ENCODE data around the gene AP5B1.

GRCh38 chr11:65366364-65366765 is 11.8 kb downstream of the TIGD3 start:
- PRO-cap = no peak
- RAMPAGE, long total RNA, 4 experiments = no peak in any of the 4 experiments

DNA sequence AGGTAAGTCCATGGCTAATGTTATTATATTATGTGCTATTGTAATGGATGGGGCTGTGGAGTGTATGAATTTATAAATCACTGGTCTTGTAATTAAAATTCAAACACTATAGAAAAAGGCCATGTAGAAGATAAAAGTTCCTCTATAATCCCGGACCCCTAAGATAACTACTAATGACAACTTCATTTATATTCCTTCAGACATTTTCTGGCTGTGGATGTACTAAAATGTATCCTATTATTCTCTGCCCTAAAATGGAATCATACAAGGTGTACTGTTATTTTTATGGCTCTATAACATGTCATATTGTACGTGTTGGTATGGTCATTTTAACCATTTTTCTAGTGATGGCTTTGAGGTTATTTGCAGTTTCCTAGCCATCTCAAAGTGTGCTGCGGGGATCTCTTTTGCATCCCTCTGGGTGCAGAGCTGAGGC is 48.7 kb downstream of the FRMD8 start:
- PRO-cap = no peak
- RAMPAGE, long total RNA, 4 experiments = no peak in any of the 4 experiments

- PRO-cap = no peak
- RAMPAGE, long total RNA, 4 experiments = no peak in any of the 4 experiments
Observed at GRCh38 chr11:65449945-65450144, 63.4 kb downstream of the FRMD8 start.

DNA sequence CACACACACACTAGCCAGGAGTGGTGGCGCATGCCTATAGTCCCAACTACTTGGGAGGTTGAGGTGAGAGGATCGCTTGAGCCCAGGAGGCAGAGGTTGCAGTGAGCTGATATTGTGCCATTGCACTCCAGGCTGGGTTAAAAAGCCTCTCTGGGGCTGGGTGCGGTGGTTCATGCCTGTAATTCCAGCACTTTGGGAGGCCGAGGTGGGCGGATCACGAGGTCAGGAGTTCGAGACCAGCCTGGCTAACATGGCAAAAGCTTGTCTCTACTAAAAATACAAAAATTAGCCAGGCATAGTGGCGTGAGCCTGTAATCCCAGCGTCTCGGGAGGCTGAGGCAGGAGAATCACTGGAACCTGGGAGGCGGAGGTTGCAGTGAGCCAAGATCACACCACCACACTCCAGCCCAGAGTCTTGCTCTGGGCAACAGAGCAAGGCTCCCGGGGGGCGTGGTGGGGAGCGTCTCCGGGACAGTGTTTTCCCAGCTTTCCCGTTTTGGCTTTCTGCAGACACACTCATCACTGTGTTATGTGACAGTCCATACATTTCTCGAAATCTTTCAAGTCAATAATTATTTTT is 67.7 kb downstream of the FRMD8 start:
- PRO-cap = no peak
- RAMPAGE, long total RNA, 4 experiments = no peak in any of the 4 experiments

DNA sequence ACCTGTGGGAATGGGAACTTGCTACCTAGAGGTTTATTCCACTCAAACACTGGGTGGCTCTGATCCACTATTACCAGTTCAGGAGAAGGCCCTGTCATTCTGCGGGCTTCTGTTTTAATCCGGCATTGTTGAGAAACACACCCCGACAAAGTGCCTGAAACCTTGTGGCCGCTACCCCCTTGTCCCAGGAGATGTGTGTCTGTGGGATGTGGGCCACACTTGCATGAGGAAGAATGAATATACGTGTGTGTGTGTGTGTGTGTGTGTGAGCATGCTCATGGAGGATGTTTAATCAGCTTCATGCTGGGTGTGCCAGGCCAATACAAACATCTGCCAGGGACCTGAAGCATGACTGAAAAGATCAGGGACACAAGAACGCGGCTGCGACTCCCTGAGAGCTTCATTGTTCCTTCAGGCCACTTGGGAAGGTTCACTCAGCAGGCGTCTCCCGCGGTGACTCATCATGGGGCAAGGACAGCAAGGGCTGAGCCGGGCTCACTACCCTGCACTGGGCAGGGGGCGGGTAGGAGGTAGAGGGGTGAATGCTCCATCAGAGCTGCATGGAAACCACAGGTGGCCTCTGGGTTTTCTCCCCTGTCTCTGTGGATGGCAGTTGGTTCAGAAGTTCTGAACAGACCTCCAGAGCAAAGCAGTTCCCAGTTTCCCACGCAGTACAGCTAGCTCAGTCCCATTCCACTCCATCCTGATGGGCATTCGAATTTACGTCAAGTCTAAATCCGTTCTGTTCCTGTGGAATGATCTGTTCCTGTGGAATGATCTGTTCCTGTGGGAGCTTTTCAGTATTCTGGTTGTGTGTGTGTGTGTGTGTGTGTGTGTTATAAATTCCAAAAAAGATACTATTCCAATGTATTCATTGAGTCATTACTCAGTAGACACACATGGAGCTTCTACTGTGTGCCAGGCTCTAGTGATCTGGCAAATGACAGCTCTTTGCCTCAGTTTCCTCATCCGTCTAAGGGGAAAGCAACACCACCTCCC is 33.0 kb upstream of the SCYL1 start:
- PRO-cap = bidirectional peak, plus-strand start at position 501 of the sequence, minus-strand start at position 362 of the sequence
- RAMPAGE, long total RNA, 4 experiments = no peak in any of the 4 experiments

- PRO-cap = no peak
- RAMPAGE, long total RNA, 4 experiments = no peak in any of the 4 experiments
Observed at GRCh38 chr11:65503529-65504105, 21.3 kb upstream of the SCYL1 start.

- PRO-cap = bidirectional peak, plus-strand start at chr11:65504323, minus-strand start at chr11:65504208; unidirectional peak, plus-strand start at chr11:65505009
- RAMPAGE, long total RNA, 4 experiments = start-site peak on the minus strand in 1 of 4 experiments, at chr11:65504791-65504796 at its widest, 7 reads per replicate
Observed at GRCh38 chr11:65504106-65505167, 20.4 kb upstream of the SCYL1 start.

DNA sequence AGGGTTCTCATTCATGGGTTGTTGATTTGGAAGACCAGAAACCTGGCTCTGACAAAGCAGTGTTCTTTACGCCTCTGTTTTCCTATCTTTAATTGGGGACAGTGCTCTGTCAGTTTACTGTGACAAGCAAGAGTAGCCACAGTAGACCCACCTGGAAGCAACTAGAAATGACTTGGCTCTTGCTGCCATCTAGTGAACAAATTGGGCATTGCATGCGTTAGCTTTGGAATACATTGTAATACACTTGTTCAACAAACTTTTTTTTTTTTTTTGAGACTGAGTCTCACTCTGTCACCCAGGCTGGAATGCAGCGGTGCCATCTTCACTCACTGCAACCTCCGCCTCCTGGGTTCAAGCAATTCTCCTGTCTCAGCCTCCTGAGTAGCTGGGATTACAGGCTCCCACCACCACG is 14.1 kb upstream of the SCYL1 start:
- PRO-cap = no peak
- RAMPAGE, long total RNA, 4 experiments = no peak in any of the 4 experiments

DNA sequence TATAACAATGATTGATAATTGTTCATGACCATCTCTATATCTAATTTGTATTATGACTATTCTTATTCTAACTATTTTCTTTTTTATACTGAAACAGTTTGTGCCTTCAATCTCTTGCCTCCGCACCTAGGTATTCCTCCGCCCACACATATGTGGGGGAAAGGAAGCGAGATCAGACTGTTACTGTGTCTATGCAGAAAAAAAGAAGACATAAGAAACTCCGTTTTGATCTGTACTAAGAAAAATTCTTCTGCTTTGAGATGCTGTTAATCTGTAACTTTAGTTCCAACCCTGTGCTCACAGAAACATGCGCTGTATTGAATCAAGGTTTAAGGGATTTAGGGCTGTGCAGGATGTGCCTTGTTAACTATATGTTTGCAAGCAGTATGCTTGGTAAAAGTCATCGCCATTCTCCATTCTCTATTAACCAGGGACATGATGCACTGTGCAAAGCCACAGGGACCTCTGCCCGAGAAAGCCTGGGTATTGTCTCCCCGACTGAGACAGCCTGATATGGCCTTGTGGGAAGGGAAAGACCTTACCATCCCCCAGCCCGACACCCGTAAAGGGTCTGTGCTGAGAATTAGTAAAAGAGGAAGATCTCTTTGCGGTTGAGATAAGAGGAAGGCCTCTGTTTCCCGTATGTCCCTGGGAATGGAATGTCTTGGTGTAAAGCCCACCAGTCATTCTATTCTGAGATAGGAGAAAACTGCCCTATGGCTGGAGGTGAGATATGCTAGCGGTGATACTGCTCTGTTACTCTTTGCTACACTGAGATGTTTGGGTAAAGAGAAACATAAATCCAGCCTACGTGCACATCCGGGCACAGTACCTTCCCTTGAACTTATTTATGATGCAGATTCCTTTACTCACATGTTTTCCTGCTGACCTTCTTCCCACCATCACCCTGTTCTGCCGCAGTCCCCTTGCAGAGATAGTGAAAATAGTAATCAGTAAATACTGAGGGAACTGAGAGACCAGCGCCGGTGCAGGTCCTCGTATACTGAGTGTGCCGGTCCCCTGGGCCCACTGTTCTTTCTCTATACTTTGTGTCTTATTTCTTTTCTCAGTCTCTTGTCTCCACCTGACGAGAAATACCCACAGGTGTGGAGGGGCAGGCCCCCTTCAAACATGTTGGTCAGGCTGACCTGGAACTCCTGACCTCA is 1.9 kb upstream of the SCYL1 start:
- PRO-cap = no peak
- RAMPAGE, long total RNA, 4 experiments = no peak in any of the 4 experiments

GRCh38 chr11:65541351-65542052 is 16.6 kb downstream of the SCYL1 start:
- PRO-cap = no peak
- RAMPAGE, long total RNA, 4 experiments = no peak in any of the 4 experiments

- PRO-cap = no peak
- RAMPAGE, long total RNA, 4 experiments = start-site peak on the minus strand in 1 of 4 experiments, at chr11:65546357-65546484 at its widest, 6 reads per replicate
Observed at GRCh38 chr11:65546210-65546970, 11.8 kb downstream of the LTBP3 start.

DNA sequence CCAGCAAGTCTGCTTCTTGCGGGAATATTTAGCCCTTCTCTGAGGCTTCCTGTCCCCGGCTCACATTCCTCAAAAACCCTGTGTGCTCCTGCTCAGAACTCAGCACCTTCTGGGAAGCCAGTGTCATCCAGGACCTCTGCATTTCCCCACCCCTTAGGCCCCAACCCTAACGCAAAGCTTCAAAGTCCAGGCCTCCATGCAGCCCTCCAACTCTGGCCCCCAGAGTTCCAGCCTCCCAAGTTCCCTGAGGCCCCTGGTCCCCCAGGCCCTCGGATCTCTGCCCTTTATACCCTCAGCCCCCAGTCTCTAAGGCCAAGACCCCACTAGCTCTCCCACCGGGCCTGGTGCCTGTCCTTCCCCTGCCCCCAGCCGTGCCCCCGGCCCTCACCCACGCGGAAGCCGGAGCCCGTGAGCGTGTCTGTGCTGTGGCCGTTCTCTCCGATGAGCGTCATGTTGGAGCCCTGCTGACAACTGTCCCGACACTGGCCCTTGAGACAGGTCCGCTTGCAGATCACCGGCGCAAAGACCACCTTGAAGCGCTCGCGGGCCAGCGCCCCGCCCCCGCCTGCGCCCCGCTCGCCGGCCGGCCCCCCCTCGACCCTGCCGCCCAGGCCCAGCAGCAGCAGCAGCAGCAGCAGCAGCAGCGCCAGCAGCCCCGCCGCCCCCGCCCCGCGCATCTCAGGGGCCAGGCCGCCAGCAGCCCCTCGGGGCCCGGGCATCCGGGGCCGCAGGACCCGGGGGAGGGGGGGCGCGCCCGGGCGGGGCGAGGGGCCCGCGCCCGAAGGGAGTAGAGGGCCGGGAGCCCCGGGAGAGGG is 711 bp downstream of the LTBP3 start:
- PRO-cap = no peak
- RAMPAGE, long total RNA, 4 experiments = start-site peak on the minus strand in 1 of 4 experiments, centred at position 472 of the sequence, 8 reads per replicate

DNA sequence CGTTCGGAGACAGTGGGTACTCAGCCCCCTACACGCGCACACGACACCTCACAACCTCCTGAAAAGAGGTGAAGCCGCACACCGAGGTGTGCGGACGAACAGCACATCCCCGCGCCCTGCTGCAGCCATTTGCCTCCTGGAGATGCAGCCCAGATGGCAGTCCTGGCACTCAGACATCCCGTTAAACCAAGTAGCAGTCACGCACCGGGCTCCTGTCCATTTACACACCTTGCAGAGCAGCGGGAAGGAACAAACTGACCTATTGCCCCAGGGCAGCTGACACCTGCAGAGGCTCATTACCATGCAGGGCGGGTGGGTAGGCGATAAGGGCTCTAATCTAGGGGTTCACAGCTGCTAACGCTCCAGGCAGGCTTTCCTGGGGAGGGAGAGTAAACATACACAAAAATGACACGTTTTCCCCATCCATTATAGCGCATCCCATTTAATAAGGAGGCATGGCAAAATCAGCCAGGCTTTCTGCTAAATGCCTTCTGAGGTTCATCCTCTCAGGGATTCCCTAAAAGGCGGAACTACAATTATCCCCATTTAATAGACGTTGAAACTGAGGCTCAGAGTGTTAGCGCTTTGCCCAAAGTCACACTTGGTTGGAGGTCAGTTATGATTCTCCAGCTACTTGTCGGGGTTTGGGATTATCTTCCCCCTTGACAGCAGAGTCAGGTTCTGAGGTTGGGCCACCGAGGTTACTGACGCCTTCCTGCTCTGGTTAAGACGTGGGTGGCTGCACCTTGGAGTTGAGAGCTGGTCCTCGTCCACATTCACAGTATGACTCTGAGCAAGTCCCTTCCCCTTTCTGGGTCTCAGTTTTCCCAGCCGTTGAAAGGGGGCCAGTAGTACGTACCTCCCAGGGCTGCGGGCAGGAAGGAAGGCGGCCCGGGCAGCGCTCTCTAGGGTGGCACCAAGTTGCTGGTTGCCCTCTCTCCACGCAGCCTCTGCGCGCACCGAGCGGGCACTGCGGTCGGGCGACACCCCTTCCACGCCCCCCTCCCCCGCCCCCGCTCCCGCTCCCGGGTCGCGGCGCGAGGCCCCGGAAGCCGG is 608 bp upstream of the EHBP1L1 start:
- PRO-cap = unidirectional peak, minus-strand start at position 144 of the sequence; bidirectional peak, plus-strand start outside the sequence, minus-strand start at position 952 of the sequence
- RAMPAGE, long total RNA, 4 experiments = start-site peak on the minus strand in 2 of 4 experiments, centred at positions 951 to 952 of the sequence, 7 to 11 reads per replicate

GRCh38 chr11:65640063-65640970 is 2.4 kb downstream of the SIPA1 start:
- PRO-cap = no peak
- RAMPAGE, long total RNA, 4 experiments = no peak in any of the 4 experiments

DNA sequence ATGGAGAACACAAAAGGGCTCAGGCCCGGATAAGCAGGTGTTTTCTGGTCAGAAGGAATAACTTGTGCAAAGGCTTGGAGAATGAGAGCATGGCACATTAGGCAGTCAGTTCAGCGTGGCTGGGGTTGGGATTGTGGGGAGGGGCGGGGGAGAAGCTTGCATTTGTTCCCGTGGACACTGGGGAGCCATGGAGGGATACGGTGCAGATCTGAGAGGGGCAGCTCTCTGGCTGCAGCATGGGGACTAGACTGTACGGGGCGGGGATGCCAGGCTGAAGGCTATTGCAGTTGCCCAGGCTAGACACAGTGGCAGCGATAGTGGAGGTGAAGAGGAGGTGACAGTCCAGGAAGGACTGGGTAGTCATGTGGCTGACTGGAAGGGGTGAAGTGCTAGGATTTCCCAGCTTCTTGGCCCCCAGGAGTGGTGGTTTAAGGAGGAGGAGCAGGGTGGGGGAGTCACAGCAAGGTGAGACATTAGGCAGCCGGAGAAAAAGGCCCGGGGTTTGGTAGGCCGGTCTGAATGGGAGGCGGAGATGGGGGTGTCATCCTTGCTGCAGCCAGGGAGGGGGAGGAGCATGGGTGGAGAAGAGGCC is 5.9 kb downstream of the SIPA1 start:
- PRO-cap = no peak
- RAMPAGE, long total RNA, 4 experiments = no peak in any of the 4 experiments

DNA sequence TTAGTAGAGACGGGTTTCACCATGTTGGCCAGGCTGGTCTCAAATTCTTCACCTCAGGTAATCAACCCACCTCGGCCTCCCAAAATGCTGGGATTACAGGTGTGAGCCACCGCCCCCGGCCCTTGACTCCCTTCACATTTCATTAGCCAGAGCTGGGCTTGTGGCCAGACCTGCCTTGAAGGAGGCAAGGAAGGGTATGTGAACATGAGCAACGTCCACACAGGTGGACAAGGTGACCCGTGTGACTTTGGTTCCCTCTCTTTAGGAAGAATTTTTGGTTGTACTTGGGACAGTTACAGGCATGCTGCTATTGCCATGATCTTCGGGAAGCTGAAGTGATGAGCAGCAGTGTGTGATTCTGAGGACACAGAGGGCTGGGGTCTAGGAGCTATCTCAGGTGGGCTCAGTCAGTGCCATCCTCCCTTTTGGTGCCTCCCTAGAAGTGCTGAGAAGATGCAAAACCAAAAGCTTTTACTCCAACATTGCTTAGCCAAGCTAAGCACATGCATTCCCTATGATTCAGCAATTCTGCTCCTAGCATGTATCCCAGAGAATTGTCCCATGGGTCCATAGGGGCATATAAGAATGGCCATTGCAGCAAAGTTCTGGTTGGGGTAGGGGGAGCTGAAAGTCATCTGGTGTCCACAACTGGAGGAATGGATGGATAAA is 6.1 kb downstream of the AP5B1 start:
- PRO-cap = no peak
- RAMPAGE, long total RNA, 4 experiments = no peak in any of the 4 experiments

GRCh38 chr11:65780639-65781156 is at the start of gene AP5B1:
TSS of gene AP5B1 (minus strand) at chr11:65780976.
- PRO-cap = bidirectional peak, plus-strand start at chr11:65781074, minus-strand start at chr11:65780935
- RAMPAGE, long total RNA, 4 experiments = no peak in any of the 4 experiments

DNA sequence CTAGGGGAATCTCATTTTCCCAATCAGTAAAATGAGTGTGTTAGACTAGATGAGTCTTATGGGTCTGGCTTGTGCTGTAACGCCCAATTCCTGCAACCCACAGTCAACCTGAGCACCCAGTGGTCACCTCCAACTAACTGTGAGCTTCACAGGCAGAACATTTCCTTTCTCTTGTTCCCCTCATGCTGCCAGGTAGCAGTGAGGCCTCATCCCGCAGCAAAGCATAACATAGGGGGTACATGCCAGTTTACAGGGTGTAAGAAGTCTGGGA is 3.8 kb downstream of the EFEMP2 start:
- PRO-cap = no peak
- RAMPAGE, long total RNA, 4 experiments = no peak in any of the 4 experiments

DNA sequence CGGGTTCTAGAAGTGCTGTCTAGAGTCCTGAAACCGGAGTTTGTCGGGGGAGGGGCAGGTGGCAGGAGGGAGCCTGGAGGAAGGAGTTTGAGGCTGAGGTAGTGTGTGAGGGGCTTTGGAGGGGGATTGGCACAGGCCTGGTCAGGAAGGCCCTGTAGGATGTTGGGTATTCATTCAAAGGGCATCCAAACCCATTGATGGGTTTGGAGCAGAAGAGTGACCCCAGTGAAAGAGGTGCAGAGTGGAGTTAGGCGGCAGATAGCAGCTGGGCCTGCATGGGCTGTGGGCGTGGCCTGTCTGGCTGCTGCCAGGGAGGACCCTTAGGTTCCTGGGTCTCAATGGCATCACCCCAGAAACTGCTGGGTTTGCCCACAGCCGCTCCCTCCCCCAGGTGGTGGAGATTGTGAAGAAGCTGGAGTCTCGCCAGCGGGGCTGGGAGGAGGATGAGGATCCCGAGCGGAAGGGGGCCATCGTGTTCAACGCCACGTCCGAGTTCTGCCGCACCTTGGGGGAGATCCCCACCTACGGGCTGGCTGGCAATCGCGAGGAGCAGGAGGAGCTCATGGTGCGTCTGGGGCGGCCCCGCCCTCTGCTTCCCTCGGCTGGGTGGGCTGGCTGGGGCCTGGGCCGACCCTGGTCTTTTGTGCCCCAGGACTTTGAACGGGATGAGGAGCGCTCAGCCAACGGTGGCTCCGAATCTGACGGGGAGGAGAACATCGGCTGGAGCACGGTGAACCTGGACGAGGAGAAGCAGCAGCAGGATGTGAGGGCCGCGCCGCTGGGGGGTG is 14.7 kb downstream of the SART1 start:
- PRO-cap = no peak
- RAMPAGE, long total RNA, 4 experiments = no peak in any of the 4 experiments

DNA sequence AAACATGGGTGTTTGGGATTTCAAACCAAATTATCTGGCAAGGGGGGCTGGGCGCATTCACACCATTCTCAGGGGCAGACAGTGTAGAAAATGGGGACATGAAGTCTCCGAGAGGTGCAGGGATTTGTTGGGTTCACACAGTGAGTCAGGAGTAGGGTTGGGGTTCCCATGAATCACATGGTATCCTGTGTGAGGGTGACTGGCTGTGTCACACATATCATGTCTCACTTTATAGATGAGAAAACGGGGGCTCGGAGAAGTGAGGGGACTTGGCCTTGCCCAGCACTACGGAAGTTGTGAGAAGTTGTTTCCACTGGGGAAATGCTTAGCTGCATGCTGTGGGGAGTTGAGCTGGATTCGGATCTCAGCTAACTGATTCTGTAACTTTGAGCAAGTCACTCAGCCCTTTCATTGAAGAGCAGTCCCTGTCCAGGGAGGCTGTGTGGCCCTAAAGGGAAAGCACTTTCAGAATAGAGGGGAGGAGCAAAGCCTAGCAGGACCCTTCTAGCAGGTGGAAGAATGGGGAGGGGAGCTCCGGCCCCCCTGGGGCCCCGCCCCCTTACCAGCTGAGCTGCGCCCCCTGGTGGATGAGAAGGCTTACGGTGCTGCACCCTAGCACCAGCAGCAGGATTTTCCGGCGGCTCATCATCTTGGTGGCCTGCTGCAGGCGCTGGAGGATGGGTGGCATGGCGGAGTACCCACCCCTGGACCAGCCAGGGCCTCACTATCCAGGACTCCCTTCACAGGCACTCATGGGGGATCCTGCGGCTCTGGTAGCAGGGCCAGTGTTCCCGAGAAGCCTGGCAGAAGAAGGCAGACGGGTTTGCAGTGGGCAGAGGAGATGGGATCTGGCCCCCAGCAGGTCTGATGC is 4.0 kb downstream of the GAL3ST3 start:
- PRO-cap = no peak
- RAMPAGE, long total RNA, 4 experiments = no peak in any of the 4 experiments